ENCODE measurements around a stretch of chr13.

DNA sequence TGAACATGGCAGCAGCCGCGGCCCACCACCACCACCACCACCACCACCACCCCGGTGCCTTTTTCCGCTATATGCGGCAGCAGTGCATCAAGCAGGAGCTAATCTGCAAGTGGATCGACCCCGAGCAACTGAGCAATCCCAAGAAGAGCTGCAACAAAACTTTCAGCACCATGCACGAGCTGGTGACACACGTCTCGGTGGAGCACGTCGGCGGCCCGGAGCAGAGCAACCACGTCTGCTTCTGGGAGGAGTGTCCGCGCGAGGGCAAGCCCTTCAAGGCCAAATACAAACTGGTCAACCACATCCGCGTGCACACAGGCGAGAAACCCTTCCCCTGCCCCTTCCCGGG lies 1.1 kb downstream of the ZIC2 start:
- RRBS: no CpG with 5 or more reads among the region's 22 CpGs

- RRBS: no CpG with 5 or more reads among the region's 21 CpGs
These were observed 6.2 kb downstream of the ZIC2 start for GRCh38 chr13:99987602-99988343.

GRCh38 chr13:99988803-99990055 lies 7.6 kb downstream of the ZIC2 start:
- RRBS: 5% methylated on average over 31 of the region's 71 CpGs

GRCh38 chr13:100098747-100099157 lies 9.9 kb downstream of the PCCA start:
- RRBS: no CpG with 5 or more reads among the region's 1 CpG

- RRBS: no CpG with 5 or more reads among the region's 12 CpGs
These were observed 104.7 kb downstream of the GGACT start for GRCh38 chr13:100483665-100484545.

DNA sequence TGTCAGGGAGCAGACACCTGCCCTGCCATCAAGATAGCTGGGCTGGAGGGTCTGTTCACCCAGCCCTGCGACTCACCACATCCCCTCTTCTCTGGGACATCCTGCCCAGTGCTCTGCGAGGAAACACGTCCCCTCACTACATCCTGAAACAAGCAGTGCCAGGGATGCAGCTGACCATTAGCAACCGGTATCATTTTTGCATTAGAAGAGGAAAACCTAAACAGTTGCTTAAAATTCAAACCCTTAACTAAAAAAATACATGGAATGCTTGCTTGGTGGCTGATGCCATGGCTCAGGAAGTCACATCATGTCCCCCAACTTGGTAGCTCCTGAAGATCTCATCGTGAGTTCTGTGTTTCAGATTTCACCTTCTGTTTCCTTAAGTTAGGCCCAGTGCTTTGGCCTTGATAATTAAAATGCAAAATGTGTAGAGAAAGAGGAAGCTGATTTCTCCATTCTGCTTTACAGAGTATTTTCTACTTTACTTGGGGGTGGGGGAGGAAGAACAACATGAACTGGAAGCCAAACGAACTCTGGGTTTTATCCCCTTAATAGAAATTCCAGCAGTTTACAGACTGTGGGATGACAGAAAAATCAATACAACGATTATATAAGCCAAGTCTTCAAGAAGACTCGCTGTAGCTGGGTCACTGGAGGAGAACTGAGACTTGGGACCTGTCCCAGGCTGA lies 21.7 kb upstream of the GGACT start:
- RRBS: no CpG with 5 or more reads among the region's 8 CpGs

- RRBS: no CpG with 5 or more reads among the region's 13 CpGs
These were observed 37.0 kb upstream of the GGACT start for GRCh38 chr13:100625438-100626132.

DNA sequence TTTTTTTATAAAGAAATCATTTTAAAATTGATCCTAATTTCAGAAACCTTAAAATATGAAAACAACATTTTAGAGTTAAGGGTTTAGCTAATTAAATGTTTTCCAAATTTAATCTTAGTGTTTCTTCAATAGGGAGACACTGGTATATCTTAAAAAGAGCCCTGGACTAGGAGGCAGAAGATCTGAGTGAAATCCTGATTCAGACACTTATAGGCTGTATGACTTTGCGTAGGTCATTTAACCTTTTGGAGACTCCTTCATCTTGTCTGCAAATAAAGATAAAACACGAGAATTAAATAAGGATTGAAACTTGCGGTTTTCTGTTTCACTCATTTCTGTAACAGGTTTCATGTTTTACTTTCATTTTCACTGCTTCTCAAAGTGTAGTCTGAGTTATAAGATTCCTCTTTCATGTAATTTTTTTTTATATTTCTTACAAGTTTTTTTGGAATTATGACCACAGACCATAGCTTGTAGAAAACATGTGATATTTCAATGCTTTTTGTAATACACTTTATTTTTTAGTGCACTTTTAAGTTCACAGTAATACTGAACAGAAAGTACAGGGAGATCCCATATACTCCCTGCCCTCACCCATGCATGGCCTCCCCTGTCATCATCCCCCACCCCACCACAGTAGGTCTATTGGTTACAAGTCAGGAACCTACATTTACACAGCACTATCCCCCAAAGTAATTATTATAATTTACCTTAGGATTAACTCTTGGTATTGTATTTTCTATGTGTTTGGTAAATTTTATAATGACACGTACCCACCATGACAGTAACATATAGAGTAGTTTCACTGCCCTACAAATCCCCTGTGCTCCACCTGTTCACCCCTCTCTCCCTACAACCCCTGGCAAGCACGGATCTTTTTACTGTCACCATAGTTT lies 174.6 kb downstream of the ITGBL1 start:
- RRBS: no CpG with 5 or more reads among the region's 5 CpGs

- RRBS: 79% methylated on average over 4 of the region's 9 CpGs
These were observed 319.7 kb upstream of the FGF14 start for GRCh38 chr13:102236317-102236919.

DNA sequence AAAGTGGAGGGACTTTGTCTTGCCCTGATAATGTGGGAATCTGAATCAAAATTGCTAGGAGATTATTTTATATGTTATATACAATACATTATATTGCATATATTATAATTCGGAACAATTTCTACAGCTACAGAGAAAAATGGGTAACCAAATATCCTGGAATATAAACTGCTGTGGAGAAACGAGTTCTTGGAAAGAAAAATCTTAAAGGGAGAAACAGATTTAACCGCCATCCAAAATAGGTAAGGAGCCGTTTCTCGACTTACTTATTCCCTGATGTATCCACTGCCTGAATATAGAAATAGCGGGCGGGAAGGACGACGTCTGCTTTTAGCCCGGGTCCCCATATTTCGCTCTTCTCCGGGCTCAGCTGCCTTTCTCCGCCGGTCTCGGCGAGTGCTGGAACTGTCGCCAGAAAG lies 544 bp downstream of the POGLUT2 start:
- RRBS: no CpG with 5 or more reads among the region's 17 CpGs

DNA sequence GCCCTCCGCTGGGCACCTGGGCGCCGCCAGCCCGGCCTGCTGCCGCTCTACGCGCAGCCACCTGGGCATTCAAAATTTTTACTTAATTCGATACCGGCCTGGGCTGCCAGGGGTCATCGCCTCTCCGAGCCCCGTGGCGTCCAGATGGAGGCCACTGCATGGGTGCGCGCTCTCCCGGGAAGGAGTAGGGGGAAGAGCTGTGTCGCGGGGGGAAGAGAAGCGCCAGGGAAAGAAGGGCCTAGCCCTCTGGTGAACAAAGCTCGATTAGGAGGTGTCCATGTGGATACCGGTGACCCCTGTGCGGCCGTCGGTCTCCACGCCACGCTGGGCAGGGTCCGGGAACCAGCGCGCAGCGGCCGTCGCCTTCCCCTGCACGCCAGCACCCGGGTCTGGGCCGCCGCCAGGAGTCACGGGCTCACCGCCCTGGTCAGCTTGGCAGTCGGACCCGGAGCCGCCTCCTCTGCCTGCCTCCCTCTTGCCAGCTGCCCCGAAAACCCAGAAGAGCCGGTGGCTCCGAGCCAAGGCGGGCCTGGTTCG lies 731 bp downstream of the BIVM start:
- RRBS: 2% methylated on average over 36 of the region's 46 CpGs

- RRBS: 2% methylated on average over 35 of the region's 79 CpGs
These were observed 1.4 kb downstream of the BIVM start for GRCh38 chr13:102800119-102800873.

DNA sequence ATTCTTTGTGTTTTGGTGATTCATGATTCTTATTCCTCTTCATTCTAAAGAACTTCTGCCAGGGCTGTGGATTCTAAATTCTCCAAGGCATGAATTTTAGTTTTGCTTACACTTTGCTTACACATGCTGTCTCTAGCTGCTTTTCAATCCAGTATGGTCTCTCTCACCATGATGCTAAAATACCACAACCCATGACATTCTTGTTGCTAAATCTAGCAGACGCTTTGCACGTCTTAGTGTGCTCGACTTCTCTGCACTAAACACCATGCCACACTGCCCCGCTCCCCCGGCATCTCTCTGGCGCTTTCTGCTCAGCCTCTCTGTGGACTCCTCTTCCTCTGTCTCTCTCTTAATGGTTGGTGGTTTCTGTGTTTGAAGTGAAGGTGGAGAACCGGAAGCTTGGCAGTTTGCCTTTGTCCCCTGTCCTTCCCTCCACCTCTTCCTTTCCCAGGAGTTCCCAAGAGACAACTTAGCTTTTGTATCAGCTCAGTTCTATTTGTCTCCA lies 8.8 kb downstream of the ERCC5 start:
- RRBS: 89% methylated on average over 3 of the region's 7 CpGs

DNA sequence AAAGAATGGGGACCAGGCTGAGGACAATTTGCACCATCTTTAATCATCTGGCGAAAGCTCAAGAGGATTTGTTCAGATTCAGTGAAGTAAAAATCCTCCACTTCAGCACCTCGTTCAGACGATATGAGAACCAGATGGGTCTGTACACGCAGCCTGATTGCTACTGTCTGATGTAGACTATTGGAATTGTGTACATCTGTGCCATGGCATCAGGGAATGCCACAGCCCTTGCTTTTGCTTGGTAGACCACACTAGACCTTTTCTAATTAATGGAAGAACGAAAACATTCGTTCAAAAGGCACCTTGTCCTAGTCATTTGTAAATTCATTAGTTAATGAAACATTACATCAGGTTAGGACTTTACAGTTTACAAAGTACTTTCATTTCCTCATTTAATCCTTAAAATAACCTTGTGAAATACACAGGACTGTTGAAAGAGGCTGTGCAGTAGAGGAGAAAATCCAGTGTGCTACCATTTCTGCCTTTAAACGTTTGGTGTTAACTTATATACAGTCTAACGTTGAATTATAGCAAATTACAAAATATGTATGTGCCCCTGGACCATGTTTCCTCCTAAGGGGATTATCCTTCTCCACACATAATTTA lies 59.2 kb downstream of the SLC10A2 start:
- RRBS: no CpG with 5 or more reads among the region's 8 CpGs

DNA sequence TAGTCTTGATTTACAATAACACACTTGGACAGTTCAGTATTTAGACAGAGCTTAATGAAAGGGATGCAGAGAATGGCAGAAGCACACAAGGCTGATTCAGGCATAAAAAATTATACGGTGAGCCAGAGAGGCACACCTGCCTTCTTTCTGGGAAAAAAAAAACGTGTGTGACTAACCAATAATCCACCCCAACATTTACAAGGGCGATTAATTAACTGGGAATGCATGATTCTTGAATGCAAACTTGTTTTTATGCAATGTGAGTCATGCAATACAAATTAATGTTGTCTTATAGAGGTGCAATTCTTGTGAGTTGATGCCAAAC lies 348.3 kb downstream of the DAOA start:
- RRBS: no CpG with 5 or more reads among the region's 3 CpGs

DNA sequence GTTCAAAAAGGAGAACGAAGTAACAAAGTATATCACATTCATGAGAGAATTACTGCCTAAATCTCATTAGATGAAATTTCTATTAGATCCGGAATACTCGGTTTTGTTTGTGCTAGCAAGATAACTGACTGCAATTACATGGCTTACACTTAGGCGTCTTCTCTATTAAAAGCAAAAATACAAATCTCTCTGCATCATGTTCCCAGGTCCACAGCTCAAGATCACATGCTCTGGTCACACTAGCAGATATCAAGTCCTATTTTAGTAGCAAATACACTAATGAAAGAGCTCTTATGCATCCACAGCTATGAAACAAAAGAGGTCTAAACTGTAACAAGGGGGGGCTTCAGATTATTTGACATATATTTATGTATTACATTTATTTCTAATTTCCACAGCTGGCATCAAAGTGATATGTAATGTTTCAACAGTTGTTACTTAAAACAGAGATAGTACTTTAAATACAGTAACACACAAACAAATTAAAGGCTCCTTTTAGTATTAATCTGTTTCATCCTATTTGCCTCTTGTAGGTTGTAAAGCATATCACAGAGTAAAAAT lies 53.5 kb downstream of the EFNB2 start:
- RRBS: no CpG with 5 or more reads among the region's 4 CpGs

DNA sequence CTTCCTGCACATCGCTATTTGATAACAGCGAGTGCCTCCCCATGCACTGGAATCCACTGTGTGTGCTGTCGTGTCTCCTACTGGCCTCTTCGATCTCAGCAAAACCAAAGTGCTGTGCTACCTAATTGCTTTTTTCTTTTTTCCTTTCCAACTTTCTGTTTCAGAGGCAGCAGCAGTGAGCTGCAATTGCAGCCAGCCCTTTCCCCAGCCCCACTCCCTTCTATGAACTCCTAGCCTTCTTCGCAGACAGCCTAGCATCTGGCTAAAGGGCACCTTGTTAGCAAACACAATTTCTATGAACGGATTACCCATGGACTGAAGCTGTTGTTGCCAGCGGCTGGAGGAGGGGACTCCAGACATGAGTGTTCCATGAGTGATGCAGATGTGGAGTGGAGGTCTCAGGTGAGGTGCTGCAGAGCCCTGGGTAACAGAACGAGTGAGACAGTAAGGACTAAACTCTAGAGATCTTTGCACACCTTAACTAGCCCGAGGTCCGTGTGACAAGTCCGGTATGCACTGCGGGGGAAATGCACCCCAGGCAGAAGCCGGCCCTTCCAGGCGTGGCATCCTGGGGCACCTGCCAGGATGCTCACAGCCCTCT lies 43.3 kb downstream of the EFNB2 start:
- RRBS: no CpG with 5 or more reads among the region's 14 CpGs

DNA sequence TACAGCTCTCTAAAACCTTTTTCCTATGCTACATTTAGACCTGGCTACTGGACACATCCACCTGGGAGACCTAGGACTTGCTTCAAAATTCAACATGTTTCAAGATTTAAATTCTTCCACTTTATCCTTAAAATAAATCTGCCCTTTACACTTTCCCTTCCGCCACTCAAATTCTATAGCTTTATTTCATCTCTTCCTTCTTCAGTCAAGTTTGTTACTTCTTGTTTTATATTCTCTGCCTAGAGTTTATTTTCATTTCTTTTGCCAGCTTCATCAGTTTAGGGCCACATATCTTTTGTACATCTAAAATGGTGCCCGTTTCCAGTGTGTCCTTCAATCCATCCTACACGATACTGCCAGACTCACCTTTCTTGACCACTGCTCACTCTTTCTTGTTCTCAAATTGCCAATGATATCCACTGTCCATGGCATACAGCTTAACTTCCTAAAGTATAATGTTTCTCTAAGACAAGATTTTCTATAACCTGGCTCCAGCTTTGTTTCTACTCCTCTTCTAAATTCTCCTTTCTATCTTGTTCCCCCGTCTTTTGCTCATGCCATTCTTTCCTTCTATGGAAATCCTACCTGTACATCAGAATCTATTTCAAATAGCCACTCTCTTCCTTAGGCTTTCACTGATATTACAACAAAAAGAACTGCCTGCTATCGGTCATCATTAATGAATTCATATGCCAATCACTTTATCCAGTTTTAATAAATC lies 10.6 kb upstream of the EFNB2 start:
- RRBS: no CpG with 5 or more reads among the region's 5 CpGs

- RRBS: no CpG with 5 or more reads among the region's 4 CpGs
These were observed 15.4 kb upstream of the EFNB2 start for GRCh38 chr13:106550768-106551417.

DNA sequence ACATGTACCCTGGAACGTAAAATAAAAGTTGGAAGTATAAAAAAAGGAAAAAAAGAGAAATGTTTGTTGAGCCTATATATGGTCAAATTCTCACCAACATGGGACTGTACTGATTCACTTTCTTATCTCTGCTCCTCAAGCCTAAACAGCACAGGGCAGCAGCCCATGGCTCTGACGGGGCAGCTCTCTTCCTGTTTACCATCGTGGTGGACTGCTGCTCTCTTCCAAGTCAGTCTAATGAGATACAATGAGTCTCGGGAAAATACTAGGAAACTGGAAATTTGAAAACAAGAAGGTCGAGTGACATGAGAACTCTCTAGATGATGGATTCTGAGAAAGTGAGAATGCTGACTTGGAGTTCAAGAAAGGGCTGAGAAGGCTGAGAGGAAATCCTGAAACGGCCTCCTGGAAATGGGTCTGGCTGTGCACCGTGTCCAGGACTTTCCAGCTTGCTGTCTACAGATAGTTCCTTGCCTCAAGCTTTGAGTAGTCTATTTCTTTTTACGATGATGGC lies 122.8 kb upstream of the ARGLU1 start:
- RRBS: no CpG with 5 or more reads among the region's 8 CpGs

Measured in choroid plexus epithelial cell (primary cell).